Calu3 (cell line): ENCODE data around the genes OR6X1, OR8D4, TBRG1 and EI24.

- PRO-cap = no peak
These were observed 11.4 kb upstream of the HSPA8 start for GRCh38 chr11:123073163-123073948.

DNA sequence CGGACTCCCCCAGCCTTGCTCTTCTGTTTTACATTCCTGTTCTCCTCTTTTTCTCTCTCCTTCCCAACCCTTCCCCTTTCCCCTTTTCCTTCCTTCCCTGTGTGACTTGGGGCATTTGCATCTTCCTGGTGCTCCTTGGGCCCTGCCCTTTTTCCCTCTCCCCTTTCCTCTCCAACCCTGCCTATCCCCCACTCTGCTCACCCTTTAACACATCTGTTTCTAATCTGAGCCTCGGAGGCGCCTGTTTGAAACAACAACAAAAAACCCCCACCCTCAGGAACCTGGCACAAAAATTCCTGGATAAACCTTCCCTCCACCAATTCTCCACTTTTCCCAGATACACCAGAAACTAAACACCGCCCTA is 766 bp downstream of the CLMP start:
- PRO-cap = no peak

- PRO-cap = no peak
These were observed 108.8 kb upstream of the CLMP start for GRCh38 chr11:123303823-123304304.

GRCh38 chr11:123461096-123461518 is 31.0 kb downstream of the GRAMD1B start:
- PRO-cap = no peak

DNA sequence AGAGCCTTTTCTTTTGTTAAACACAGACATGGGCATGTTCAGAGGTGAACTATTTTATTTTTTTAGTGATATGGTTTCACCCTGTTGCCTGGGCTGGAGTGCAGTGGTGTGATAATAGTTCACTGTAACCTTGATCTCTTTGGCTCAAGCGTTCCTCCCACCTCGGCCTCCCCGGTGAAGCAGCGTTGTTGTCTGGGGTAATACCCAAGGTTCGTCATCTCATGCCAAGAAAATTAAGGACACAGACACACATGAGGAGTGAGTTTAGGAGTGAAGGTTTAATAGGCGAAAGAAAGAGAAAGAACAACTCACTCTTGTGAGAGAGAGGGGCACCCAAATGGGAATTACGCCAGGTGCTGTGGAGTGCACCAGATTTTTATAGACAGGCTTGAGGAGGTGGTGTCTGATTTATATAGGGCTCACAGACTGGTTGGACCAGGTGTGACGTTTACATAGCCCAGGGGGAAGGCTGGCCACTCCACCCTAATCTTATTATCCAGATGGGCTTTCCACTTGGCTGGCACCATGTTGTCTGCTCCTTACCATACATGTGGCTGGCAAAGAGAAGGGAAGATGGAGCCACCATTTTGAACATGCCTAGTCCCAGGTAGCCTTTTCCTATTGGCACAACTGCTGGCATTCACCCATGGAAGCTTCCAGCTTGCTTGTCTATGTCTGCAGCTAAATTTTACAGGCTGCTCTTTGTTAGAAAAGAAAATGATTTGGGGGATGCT is 42.4 kb downstream of the GRAMD1B start:
- PRO-cap = no peak

GRCh38 chr11:123489152-123489781 is 59.2 kb downstream of the GRAMD1B start:
- PRO-cap = no peak

DNA sequence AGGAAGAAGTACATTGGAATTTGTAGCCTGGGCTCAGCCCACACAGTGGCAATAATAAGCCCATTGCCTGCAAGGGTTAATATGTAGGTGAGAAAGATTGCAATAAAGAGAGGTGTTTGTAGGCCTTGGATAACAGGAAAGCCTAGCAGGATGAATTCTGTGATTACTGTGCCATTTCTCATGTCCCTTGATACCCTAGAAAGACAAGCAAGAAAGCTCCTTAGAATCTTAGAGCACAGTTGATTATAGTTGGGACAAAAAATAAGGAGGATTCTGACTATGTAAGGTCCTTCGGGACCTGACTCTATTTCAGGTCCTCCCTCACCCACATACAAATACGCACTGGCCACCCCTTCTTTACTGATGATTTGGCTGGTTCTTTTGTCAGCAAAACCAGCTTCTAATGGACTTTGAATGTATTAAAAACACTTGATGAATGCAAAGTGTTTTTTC is at the start of gene OR6X1:
Gene OR6X1, minus strand, starts transcription at position 182 of the 453 bp plus-strand sequence.
- PRO-cap = no peak

DNA sequence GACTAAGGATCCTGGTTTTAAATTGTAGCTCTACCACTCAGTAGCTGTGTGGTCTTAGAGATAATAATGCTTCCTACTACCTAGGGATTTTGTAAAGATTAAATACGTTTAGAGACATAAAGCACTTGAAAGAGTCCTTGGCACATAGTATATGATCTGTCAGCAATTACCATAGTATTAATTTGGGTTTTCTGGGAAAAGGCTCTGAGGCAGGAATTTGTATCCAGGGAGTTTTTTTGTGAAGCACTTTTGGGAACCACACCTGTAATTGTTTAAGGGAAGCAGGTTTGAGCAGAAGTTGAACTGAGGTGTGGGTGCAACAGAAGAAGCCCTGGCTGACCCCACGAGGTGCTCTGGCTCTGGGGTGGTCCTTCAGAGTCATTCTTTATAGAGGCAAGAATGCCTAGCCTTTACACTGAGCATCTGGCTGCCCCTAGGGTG is 1.1 kb upstream of the TMEM225 start:
- PRO-cap = no peak

- PRO-cap = no peak
These were observed at the start of gene OR8D4 for GRCh38 chr11:123901959-123902376. Gene OR8D4 (plus strand): TSS chr11:123902167.

DNA sequence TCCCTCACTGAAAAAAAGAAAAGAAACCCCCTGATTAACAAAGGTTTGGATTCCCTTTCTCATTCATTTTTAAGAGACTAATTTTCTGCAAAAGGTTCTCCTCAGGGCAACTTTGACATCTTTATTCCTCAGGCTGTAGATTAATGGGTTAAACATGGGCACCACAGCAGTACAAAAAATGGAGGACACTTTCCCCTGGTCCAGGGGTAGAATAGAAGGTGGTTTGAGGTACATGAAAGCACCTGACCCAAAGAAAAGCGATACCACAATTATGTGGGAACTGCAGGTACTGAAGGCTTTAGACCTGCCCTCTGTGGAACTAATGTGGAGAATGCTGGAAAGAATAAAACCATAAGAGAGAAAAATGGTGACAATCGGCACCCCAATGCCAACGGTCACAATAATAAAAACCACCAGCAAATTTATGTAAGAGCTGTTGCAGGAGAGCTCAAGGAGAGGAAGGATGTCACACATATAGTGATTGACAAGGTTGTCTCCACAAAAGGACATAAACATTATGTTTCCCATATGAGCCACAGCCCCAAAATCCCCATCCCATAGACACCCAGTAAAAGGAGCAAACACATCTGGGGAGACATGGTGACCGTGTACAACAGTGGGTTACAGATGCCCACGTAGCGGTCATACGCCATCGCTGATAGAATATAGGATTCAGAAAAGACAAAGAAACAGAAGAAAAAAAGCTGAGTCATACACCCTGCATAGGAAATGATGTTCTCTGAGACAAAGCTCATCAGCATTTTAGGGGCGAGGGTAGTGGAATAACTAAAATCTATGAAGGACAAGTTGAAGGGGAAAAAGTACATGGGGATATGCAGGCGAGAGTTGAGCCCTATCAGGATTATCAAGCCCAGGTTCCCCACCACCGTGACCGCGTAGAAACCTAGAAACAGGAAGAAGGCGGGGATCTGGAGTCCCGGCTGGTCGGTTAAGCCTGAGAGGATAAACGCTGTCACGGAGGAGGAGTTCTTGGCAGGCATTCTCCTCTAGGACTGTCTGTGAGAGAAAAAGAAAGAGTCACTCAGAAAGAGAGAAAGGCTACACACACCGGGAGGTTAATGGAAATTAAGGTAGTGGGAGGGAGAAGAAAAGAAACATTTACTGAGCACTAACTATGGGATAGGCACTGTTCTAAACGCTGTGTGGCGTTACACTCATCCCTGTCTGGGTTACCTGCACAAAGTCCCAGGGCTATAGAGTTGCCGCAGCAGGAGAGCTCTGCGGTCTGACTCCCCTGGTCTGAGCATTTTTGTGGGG is 35.9 kb upstream of the OR8B8 start:
- PRO-cap = no peak

GRCh38 chr11:124622586-124623543 is at the start of gene TBRG1:
Gene TBRG1 (plus strand): TSS chr11:124622864.
- PRO-cap = bidirectional peak, plus-strand start at chr11:124622875, minus-strand start at chr11:124622776

DNA sequence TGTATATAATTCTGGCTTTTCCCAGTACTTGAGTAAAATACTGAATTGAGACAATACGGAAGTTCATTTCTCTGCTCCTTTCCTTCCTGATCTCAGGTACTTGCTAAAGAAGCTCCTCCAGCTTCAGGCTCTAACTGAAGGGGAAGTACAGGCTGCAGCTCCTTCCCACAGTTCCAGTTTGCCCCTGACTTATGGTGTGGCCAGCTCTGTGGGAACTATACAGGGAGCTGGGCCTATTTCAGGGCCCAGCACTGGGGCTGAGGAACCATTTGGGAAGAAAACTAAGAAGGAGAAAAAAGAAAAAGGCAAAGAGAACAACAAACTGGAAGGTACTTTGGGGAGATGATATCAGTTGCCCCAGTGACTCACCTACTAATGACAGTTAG is 2.9 kb downstream of the TBRG1 start:
- PRO-cap = no peak

DNA sequence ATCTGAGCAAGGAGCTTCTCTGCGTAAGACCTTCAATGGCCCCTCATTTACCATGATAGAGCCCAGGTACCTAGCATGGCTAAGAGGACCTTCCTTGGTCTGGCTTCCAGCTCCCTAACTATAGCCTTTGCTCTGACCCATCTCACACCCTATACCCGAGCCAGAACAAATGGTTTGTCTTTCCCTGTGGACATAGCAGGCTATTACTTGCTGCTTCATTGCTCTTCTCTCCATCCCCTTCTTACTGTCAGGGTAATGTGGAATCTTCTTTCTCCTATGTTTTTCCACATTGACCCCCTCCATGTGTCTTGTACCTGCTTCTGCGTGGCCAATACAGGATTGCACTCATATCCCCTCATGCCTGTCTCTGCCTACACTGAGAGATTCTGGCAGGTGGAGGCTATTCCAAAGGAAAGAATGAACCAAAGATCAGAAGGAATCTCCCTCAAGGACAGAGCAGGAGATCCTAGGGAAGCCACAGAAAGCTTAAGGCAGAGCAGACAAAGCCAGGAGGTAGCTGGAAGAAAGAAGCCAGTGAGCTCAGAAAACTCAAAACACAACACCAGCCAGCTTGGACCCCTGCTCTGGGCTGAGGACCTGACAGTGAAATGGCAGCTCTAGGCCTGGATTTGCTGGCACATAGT is 5.2 kb downstream of the ROBO4 start:
- PRO-cap = no peak

DNA sequence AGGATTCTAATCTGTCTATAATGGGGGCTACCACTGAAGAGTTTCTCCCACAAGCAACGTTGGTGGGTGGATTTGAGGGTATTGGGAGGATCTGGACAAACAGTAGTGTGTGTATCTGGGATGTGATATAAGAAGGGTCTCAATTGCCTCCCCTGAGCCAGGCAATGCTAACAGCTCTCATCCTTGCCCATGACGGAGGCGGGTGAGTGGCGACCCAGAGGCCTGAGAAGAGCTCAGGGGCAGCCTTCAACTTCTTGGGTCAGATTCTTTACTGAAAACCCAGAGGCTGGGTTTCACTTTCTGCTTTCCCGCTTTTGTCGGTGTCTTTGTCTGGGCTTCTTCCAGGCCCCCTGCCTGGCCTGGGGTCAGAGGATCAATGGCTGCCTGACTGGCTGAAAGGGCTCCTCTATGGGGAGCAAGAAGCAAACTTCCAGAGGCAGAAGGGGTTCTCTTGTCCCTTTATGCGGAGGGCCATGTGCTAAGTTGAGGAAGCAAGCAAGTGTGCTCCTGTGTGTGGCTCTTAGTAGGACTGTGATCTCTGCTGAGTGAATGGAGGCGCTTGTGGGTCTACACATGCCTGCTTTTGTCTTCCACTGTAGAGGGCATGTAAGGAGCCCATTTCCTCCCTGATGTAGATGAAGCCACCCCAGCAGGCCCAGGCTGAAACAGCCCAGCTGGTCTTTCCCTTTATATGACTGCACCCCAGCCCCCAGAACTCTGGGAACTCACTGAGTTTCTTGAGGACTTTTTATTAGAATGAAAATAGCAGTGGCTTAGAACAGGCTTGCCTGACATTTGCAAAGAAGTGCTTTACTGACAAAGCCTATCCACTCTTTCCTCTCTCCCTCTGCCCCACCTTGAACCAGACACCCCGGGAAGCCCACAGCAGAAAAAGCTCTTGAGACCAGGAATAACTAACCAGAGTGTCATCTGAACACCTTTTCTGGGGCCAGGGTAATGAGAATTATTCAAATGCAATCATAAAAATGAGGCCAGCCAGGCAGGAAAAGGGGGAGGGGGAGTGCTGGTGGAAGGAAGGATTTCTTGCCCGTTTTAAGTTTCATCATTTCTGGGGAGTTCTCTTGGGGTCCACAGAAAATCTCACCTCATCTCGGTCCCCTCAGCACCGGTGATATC is 947 bp upstream of the PKNOX2 start:
- PRO-cap = no peak

DNA sequence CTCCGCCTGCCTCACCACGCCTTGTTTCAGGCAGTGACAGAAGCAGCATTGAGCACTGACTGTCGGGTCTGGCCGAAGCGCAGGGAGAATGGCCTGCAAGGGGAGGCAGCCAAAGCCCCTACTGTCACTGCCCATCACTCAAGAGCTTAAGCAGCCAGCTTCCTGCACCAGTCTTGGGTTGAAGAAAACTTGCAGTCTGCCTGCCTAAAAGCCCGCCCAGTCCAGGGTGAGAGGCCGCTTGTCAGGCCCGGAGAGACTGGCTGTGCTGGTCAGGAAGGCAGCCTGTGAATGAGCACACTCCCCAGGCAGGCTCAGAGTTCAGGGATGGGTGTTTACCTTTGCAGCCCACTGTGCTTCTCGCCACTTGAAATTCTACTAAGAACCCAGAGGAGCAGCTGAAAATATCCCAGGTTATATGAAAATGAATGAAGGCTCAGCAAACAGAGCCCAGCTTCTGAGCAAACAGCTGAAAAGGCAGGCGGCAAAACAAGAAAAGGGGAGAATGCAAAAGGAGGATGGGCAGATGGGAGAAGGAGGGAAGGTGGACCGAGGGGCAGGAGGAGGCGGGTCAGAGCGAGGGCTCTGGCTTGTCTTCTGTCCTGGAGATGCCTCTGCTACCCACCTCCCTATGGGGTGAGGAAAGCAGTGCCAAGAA is 108.4 kb downstream of the PKNOX2 start:
- PRO-cap = no peak

- PRO-cap = no peak
These were observed 87.8 kb downstream of the FEZ1 start for GRCh38 chr11:125408151-125408861.

DNA sequence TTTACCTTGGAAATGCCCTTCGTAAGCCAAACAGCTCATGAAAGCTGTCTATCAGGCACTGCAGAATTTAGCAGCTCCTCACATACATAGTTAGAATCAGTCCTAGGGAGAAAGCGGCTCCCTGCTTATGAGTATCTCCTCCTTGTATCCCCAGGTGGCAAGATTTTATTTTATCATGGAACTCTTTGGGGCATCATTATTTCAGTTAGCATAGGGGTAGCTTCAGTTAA is 4.8 kb upstream of the EI24 start:
- PRO-cap = no peak

DNA sequence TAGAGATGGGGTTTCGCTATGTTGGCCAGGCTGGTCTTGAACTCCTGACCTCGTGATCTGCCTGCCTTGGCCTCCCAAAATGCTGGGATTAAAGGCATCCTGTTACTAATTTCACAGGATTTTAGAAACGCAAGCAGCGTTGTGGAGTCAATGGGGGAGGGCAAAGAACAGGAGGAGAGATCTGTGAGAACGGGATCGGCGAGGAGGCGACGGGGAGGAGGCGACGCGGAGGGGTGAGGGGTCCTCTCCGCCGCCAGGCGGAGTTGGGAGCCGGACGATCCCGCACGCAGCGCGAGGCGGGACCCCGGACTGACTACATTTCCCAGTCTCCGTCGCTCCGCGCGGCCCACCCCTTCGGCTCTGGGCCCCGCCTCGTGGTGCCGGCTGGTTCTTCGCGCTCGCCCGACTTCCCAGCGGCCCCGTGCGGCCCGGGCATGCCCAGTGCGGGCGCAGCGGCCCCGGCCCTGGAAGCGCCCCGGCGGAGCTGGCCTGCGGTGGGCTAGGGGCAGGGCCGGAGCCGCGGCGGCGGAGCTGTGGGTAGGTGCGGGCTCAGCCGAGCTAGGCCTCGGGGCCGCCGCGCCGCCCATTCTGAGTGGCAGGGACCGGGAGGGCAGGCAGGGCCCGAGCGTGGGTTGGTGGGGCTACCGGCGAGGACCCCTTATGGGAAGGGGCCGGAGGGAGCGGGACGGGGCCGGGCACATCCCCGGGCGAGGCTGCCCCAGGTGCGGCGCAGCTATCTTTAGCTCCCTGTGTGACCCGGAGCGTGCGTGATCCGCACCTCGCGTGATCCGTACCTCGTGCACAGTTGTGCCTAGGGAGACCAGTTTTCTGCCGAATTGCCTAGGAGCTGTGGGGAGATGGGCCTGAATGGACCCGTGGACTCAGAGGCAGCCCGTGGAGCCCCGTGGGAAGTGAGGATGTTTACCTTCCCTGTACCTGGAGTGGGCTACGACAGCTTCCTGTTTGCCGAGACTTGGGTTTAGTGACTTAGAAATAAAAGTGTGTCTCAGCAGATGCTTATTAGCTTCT is at the start of gene EI24:
Gene EI24, plus strand, starts transcription at position 441 of the 1,029 bp plus-strand sequence.
- PRO-cap = bidirectional peak, plus-strand start at position 441 of the sequence, minus-strand start at position 235 of the sequence; unidirectional peak, minus-strand start at position 809 of the sequence

DNA sequence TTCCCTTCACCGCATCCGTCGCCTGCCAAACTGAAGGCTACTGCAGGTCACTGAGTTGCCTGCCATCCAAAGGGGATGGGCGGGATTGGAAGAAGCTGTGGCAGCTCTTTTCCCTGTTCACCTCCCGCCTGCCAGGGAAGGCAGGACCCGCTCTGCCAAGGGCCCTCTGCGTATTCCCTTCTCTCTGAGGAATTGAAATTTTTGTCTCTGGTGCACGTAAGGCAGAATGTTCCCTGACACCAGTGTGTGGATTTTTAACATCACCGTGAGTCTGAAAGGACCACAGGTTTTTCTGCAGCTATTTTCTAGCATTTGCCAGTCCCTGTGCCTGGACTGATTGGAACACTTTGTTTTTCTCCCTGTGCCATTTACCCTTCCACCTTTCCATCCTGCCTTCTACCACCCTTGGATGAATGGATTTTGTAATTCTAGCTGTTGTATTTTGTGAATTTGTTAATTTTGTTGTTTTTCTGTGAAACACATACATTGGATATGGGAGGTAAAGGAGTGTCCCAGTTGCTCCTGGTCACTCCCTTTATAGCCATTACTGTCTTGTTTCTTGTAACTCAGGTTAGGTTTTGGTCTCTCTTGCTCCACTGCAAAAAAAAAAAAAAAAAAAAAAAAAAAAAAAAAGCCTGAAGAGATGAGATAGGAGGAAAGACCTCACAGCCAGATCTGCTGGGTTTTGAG is 8.9 kb upstream of the STT3A start:
- PRO-cap = no peak

DNA sequence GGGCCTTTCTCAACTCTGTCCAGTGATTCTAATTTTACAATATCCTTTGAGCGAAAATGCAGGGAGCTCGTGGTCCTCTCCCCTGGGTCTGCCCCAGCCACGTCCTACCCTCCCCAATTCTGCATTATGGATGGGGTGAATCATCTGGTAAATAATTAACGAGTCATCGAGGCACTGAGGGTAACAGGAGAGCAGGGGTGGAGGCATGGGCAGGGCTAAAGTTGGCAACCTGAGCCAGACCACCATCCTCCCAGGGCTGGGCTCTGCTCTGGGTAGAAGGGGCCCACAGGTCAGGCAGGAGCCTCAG is 169 bp upstream of the VSIG10L2 start:
- PRO-cap = no peak